LUHMES (cell line): ENCODE measurements around a stretch of chr2.

DNA sequence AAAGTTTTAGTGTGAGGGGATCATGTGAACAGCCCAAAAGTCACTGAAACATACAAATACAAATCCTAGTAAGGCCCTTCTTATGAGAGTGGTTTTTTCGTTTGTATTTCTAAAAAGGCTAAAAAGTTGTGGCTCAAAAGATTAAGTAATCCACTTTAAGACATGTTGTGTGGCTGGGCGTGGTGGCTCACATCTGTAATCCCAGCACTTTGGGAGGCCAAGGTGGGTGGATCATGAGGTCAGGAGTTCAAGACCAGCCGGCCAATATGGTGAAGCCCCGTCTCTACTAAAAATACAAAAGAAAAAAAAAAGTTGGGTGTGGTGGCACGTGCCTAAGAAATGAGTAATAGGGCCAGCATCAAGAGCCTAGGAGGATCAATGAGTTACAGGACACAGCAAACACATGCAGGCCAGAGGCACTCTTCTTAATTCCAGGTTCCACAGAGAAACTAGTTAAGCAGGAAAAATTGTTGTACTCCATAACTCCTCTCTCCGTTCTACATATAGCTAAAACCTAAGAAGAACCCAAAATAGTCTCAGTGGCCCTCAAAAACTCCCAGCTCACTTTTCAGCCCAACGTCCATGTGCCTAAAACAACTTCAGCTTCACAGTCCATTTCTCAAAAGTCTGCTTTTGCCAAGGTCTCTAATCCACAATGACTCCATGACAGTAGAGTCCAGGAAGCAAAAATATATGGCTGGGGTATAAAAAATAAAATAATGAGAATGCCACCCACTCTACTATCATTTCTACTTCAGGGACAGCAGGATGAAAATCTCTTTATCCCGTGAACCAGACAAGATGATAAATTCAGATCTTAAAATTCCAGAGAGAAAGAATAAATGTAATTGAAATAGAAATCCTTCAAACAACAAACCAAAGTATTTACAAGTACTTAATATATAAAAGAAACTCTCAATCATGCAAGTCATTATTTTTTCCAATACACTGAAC, 61.5 kb downstream of the PUM2 start:
- PRO-cap = no peak

- PRO-cap = no peak
Measured at GRCh38 chr2:20318348-20318782, 32.3 kb downstream of the PUM2 start.

DNA sequence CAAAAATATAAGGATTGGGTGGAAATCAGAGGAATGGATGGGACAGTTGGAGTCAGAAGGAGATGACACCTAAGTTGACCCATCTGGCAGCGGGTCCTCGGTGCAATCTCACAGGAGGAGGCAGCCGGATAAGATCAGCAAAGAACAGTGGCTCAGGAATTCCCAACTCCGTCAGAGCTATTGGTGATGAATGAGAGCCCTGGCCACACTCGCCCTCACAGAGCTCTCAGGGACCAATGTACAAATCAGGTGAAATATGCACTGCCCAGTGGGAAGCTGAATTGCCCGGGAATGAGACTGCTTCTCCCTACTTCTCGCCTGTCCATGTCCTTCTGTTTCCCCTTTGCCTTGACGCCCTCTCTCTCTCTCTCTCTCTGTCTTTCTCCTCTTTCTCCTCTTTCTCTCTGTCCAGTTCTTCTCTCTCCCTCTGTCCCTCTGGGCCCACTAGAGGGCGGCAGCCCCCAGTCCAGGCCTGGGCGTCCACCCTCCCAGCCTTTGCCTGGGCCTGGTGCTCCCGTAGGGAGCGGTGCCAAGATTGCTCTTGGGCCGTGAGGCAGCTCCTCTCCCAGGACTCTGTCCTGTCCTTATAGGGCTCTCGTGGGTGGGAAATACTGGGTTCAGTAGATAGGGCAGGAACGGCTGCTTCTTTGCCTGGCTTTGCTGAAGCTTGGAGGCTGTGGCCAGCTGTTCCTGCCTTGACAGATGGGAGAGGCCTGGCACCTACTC, 28.3 kb upstream of the PUM2 start:
- PRO-cap = no peak

- PRO-cap = no peak
Measured at GRCh38 chr2:20443935-20444208, 3.0 kb upstream of the RHOB start.

DNA sequence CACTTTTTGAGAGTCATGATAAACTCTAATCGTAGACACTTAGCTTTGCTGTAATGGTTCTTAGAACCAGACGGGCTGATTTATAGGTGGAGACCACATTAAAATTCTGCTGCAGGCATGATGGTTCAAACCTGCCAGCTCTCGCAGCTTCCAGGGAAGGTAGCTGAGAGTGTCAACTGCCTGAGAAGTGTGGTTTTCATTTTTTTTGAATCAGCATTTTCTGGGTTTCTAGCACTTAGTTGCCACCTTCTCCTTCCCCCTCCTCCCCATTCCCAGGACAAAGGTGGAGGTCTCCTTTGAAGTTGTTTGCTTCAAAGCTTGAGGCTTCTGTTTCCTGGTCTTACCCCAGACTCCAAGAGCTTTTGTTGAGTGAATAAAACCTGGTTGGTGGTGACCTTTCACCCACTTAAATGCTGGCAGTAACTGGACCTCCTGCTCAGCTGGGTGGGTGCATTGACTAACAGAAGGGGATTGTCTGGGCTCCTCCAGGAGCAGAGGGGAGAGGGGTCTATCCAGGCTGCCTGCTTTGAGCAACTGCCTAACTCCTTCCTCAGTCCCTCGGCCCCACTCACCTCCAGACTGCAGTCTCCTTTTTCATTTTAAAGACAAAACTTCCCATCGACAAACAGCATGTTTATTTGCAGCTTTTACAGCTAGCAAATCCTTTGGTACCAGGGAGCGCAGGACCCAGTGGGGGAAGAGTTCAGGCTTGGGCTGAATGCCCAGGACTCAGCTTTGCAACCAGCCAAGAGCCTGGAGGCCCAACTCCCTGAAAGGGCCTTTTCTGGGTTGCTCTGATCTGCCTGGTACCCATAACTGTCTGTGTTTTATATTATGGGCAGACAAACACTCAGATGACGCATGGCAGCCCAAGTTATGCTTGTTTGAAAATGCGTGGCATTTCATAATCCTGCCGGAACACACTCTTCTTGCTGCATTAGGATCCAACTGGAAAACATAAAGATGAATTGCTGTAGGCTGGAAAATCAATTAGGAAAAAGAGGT, 3.6 kb downstream of the RHOB start:
- PRO-cap = no peak

- PRO-cap = no peak
Measured at GRCh38 chr2:20490315-20491311, 43.7 kb downstream of the RHOB start.

DNA sequence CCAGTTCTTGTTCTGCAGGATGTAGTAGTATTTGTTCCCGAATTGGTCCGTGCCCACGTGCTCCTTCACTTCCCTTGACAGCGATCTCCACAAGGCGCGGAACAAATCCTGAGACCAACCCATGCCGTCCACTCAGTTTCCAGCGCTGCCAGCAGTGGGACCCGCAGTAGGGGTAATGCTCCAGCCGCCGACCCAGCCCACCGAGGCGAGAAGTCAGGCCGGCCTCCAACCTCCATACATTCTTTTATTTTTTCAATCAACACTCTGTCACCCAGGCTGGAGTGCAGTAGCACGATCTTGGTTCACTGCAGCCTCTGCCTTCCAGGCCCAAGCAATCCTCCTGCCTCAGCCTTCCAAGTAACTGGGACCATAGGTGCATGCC, 83.0 kb downstream of the RHOB start:
- PRO-cap = no peak

GRCh38 chr2:20539178-20539831, 92.4 kb downstream of the RHOB start:
- PRO-cap = no peak

- PRO-cap = no peak
Measured at GRCh38 chr2:20551161-20551784, 99.6 kb downstream of the HS1BP3 start.

DNA sequence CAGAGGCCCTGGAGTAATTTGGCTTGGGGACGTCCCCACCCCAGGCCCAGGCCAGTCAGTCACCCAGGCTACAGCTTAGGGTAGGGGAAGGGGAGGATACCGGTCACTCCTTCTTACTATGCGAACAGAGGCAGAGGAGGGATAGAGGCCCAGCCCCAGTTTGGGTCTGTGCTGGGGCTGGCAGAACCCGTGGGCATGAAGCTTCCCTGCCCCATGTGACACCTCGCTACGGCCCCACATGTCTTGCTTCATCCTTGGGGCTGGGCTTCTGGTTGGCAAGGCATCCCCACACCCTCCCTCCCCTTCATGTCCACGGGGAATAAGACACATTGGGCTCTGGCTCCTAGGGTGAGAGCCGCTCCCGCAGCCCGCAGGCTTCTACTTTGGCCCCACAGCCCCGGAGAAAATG, 32.5 kb downstream of the HS1BP3 start:
- PRO-cap = no peak

- PRO-cap = no peak
Measured at GRCh38 chr2:20641138-20642099, 9.5 kb downstream of the HS1BP3 start.

DNA sequence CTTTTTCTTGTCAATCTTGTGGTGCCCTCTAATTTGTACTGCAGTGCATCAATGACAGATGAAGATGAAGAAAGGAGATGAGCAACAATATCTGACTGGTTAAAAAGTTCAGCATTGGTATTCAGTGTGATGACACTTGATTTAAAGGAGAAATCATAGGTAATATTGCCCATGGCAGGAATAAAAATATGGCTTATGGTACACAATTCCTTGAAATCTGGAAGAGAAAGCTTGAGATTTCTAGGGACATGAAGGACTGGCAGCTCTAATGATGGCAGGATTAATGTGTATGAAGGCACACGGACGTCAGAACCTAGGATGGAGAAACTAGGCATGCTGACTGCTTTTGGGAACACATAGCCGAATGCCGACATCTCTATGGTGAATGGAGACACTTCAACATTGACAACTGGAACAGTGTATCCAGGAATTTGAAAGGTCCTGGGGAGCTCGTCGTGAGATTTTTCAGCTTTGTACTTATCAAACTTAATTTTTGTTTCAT, 37.1 kb downstream of the APOB start:
- PRO-cap = no peak

GRCh38 chr2:21092256-21092997, 31.3 kb upstream of the TDRD15 start:
- PRO-cap = no peak

DNA sequence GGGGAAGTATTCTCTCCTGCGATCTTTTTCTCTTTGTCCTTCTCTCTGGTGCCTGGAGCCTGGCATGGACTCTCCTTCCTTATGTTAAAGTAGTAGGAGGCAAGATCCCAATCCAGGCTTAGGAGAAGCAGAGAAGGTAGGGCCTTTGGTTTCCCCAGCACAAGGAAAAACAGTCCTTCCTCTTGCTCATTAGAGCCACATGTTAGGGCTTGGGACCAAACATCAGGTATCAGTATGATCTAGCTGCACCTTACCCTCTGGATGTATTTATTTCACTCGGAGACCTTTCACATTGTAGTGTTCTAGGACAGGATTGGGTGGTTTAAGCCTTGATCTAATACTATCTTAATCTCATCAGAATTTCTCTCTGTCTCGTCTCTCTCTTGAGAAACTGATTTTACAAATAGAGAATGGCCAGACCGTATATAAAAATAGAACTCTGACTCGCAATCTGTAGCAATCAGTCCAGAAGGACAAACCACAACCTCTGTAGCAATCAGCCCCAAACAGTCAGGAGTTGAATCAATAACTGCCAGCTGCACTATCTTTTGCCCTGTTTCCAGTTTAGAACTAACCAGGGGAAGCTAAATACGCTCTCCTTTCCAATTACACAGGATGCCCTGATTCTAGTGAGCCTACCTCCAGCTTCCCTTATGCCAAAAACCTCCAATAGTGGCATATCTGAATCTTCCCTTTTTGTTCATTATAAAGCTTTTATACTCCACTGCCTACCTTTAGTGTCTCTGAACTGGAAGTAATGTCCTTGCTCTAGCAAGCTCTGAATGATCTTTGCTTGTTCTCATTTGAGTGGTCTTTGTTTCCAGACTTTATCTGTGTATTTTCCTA, 207.2 kb downstream of the TDRD15 start:
- PRO-cap = no peak

DNA sequence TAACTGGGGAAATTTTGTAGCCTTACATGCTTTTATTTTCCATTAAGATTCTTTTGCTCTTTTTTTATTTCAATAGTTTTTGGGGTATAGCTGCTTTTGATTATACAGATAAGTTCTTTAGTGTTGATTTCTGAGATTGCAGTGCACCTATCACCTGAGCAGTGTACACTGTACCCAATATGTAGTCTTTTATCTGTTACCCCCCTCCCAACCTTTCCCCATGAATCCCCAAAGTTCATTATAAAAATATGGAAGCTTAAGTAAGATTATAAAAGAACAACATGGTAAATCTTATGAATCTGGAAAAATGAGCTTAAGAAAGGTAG, 837.2 kb downstream of the TDRD15 start:
- PRO-cap = no peak

DNA sequence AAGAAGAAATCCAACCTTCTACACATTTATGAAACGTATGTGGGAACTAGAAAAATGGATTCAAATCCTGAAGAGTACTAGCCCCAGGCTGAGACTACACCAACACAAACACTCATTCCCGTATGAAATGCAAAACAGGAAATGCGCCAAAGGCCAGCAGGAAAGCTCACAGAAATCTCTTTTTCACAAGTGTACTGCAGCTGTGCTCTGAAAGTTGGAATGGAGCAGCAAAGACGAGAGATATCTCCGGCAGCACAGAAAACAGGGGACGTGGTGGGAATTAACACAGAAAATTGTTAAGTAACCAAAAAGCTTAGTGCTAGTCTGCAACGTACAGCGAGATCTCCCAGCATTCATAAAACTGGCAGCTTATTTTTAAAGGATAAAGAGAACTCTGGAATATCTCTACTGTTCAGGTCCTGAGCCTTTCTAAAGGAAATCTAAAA, 913.6 kb downstream of the TDRD15 start:
- PRO-cap = no peak

DNA sequence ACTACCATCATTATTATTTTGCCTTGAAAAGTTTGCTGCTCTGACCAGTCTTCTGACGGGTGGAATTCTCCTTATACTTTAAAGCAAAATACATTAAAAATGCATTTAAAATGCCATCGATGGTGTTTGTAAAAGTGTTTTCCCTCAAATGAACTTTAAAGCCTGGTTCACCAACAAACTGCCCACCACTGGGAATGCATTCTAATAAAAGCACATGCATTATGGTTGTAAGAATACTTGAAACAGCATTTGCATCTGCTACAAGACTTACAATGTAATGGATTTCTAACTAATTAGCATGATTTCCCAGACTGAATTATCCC, 825.3 kb upstream of the KLHL29 start:
- PRO-cap = no peak

DNA sequence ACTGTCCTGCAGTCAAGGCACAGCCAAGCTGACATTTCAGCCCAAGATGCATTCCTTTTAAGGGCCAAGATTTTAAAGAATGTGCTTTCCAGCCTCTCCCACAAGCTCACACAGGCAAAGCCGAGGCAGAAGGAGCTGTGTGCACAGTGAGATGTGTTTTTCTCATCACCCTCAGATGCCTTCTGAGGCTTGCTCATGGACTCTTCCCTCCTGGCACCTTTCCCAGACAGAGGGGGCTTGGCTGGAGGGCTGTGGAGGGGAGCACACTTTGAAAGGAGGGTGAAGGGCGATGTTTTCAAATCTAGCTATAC, 97.7 kb upstream of the KLHL29 start:
- PRO-cap = no peak

- PRO-cap = no peak
Measured at GRCh38 chr2:23360839-23361302, 24.1 kb upstream of the KLHL29 start.

DNA sequence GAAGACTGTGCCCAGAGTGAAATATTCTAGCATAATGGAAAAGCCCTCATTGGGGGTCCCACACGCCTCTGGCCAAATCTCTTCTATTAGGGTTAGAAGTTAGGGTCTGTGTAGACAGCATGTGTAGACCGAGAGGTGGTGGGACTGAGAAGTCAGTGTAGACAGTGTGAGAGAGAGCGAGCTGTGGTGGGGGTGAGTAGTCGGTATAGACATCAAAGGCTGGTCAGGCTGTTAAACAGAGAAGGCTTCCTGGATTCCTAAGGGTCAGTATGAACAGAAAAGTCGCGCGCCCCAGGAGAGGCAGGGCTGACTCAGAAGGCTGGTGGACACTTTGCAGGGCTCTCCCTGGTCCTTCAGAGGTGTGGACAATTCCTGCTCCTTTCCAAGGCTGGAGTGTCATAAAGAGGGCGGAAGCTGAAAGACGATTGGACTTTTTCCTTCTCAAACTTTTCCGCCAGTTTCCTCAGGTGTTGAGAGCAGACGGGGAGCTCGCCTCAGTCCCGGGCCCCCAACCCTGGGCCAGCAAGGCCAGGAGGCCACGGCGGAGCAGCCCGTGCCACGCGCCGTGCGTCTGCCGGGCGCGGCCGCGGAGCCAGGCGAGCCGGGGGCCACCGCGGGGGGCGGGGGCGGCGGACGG, 541 bp upstream of the KLHL29 start:
- PRO-cap = no peak